Cardiac muscle cell (in vitro differentiated cells and primary cell): Measurements from ENCODE around the genes TAB3 and H2AL3.

DNA sequence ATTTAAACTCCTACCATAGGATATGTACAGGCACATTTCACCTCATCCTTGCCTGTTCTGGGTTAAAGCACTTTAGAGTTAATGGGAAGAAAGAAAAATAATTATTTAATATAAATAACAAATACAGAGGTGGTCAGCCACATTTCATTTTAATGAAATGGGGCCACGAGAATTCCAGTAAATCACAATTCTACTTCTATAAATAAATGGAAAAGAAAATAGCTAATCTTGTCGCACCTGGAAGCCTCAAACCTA lies 176.8 kb downstream of the IL1RAPL1 start:
- RAMPAGE, long total RNA: no peak
- RRBS: no CpG with 5 or more reads among the region's 2 CpGs

GRCh38 chrX:30574156-30574695 lies 3.3 kb downstream of the TASL start:
- RAMPAGE, long total RNA: no peak
- RRBS: no CpG with 5 or more reads among the region's 4 CpGs

DNA sequence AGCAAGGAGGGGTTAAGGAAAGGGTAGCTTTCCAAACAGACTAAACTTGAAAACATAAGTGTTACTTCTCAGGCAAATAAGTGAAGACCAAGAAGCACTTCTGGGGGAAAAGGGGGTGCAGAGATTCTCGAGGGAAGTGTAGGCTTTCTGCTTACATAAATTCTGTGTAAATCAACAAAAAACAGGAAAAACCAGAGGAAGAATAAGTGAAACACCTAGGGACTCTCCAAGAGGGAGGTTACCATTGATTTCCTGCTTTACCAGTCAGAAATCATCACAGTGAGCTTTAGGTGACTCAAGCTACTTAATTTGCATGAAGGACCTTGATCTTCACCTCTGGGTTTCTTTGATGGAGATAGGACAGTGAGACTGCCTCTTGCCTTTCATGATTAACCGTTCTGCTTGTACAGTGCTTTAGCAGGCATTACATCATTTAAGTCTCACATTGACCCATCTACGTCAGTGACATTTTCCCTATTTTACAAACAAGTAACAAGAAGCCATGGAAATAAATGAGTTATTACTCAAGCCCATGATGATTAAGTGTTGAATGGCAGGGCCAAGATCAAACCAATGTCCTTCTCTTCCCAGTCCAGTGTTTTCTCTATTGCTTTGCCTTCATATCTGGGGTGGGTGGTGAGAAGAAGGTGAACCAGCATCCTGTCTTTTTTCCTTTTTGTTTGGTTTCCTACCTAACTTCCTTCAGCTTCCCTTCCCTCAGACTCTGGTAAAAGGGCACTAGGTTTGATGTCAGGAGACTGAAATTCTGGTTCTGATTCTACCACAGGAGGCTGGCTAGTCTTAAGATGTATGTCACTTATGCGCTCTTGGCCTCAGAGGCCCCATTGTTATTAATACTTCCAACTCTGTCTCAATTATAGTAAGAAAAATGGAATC lies 3.3 kb upstream of the GK start:
- RAMPAGE, long total RNA: no peak
- RRBS: no CpG with 5 or more reads among the region's 4 CpGs

DNA sequence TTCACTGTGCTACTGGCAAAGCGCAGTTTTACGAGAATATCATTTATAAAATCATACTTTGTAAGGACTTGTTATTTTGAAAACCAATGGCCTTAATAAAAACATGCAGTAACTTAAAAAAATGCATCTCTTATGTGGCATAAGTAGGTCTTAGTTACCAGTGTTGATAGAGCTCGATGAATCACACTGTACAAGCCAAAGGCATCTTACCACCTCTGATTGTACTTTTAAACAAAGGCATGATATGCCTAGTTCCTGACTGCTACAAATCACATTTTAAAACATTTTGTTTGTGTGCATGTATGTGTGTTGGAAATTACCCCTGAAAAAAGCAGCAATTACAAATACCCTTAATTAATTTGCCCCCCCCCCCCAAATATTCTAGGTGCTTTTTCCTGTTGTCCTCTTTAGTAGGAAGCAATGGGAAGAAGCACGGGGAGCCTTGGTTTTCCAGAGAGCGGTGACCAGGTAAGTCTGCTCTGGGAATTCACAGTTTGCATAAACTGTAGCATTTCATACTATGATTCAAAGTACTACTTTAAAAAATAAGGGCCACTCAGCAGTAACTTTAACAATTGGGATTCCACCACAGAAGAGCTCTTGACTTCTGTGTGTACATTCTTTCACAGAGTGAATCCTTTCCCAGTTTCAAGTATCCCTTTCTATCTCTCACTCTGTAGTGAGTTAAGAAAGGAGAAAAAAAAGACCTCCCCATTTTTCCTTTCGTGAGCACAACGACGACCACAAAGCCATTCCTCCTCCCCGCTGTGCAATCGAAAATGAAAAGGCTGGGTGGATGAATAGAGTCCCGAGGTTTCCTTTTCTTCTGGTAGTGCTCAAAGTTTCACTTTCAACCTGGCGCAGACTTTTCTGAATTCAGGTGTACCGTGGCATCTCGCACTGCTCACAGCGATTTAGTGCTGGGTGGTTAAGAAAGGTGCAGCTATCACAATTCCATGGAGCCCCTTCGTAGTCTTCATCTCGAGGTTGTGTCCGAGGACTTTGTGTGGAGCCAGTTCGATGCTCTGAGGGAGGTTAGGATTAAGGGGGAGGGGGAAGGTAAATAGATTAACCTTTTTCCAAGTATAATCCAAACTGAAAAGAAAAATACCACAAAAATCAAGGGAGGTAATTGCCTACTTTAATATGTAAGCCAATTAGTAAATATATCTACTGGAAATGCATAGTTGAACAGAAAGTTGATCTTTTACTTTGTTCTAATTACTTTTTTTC lies 58.1 kb downstream of the TAB3 start:
- RAMPAGE, long total RNA: no peak
- RRBS: no CpG with 5 or more reads among the region's 19 CpGs

GRCh38 chrX:30888729-30889790 lies at the start of gene TAB3:
TAB3 (minus strand) TSS chrX:30889254.
- RAMPAGE, long total RNA: no peak
- RRBS: 9% methylated on average over 50 of the region's 100 CpGs

- RAMPAGE, long total RNA: no peak
- RRBS: no CpG with 5 or more reads among the region's 7 CpGs
Observed at GRCh38 chrX:31265421-31265873, 193.6 kb upstream of the FTHL17 start.

DNA sequence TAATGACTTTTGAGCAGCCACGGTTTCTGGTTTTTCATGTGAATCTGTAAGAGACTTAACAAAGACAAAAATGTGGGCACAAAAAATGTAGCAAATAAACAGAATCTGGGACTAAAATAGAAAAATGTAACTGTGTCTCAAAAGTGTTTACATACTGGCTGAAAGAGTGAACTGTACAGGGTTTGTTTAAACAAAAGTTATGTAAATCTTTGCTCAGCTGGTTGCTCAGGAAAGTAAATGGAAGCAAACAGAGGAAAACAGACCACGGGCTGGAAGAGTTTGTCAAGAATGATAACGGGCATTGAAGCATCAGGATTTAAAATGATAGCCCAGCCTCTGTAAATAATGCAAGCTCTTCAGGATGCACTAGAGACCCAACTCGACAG lies 921.8 kb upstream of the FTHL17 start:
- RAMPAGE, long total RNA: no peak
- RRBS: no CpG with 5 or more reads among the region's 4 CpGs

DNA sequence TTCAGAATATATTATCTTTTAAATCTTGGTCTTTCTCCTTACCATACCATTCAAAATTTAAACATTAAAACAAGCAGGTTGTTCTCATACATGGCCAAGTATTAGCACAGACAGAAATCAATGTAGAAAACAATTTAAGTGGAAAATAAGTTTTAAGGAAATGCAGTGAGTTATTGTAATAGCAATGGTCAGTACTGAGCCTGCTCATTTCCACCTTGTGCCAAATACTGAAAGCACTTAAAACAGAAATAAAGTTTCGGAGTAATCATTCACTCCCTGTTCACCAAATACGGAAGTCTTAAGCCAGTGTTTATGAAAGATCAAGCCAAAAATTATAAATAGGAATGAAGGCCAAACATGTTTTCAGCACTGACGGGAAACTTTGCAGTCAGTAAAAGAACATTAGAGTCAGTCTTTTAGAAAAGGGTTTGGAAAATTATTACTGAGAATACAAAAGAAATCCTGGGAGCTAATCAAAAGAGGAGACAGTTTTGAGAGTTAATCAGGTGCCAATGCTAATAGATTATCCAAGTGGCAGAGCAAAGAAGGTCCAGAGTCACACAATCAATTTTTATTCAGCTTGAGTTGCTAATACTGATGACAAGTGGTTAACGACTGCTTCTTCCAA lies 178.6 kb downstream of the DMD start:
- RAMPAGE, long total RNA: no peak
- RRBS: no CpG with 5 or more reads among the region's 4 CpGs

GRCh38 chrX:35439875-35440130 lies 358.3 kb upstream of the MAGEB16 start:
- RAMPAGE, long total RNA: no peak
- RRBS: no CpG with 5 or more reads among the region's 3 CpGs

DNA sequence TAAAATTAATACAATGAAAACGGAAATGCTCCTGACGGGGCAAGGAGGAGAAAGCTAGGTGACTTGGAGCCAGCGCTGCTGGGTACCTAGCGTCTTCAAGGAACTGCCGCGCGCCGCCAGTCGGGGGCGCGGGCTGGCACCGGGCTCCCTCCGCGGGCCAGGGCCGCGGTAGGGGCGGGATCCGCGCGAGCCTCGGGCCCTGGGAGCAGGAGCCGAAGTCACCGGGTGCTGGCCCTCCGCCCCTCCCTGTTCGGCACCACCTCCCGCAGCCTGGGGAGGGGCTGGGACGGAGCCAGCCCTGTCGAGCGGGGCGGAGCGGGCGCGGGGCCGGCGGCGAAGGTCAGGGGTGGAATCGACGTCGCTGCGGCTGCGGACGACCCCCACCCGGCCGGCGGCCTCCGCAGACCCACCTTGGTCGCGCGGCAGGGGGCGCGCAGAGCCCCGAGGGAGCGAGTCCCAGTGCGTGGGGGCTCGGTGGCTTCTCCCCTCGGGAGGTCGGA lies 50.8 kb upstream of the FAM47C start:
- RAMPAGE, long total RNA: no peak
- RRBS: 9% methylated on average over 22 of the region's 57 CpGs

DNA sequence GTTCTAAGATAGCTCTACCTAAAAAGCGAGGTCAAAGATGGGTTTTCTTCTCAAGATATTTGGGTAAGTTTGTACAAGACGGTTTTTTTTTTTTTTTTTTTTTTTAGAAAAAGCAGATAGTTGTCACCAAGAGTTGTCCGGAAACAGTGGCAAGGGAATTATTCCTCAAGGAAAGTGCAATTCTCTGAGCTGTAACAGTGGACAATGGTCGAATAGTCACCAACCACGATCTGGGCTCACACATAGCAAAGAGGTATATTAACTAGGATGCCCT lies 650 bp upstream of the PRRG1 start:
- RAMPAGE, long total RNA: no peak
- RRBS: no CpG with 5 or more reads among the region's 5 CpGs

GRCh38 chrX:37817545-37817984 lies 29.8 kb downstream of the DYNLT3 start:
- RAMPAGE, long total RNA: no peak
- RRBS: no CpG with 5 or more reads among the region's 3 CpGs

- RAMPAGE, long total RNA: no peak
- RRBS: no CpG with 5 or more reads among the region's 2 CpGs
Observed at GRCh38 chrX:37993976-37994410, at the start of gene H2AL3. H2AL3 (plus strand) TSS chrX:37994272.

DNA sequence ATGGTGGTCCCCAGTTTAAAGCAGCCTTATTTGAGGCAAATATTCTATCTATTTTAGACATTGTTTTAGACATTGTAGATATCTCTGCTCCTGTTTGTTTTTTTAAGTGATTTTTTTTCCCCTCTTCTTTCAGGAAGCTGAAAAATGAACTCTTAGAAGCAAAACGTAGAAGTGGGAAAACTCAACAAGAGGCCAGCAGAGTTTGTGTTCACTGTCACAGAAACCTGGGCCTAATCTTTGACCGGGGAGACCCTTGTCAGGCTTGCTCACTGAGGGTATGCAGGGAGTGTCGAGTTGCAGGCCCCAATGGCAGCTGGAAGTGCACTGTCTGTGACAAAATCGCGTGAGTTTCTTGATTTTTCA lies 47.7 kb downstream of the SYTL5 start:
- RAMPAGE, long total RNA: no peak
- RRBS: no CpG with 5 or more reads among the region's 5 CpGs

- RAMPAGE, long total RNA: no peak
- RRBS: no CpG with 5 or more reads among the region's 14 CpGs
Observed at GRCh38 chrX:38219928-38220371, 721 bp downstream of the SRPX start.

DNA sequence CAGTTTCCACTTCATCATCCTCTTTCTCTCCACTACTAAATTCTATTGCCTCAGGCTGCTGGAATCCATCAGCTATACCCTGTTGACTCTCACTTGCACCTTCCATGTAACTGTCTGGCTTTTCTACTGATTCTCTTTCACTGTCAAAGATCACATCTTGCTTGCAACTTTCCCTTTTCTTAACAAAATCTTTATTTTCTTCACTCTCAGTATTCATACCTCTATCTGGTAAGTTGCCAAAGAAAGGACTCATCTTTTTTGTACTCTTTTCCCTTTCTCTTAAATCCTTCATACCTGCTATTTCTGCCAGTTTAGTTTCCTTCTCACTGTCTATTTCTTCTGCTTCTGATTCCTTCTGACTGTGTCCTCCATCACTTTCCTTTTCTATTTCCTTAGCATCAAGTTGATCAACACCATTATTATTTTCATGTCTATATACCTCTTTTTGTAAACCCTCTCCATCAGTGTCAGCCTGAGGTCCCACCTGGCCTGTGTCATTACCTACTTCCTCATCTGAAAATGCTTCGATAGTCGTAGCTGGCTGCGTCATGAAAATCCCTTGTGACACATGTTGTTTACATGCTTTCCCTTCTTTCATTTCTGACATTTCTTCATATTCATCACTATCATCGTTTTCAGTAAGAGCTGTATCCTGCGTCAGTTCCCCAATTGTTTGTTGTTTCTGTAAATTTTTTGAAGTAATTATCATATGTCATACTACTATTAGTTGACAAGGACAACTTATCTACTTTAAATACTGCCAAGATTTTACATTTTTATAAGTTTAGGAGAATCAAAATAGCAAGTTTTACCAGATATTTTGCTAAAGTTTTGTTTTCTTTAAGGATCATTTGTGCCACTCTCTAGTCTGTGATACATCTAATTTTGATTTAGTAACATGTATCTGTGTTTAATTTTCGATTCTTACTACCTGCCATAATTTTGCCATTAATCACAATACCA lies 39.7 kb downstream of the RPGR start:
- RAMPAGE, long total RNA: no peak
- RRBS: no CpG with 5 or more reads among the region's 6 CpGs

GRCh38 chrX:38562343-38562862 lies 1.1 kb downstream of the TSPAN7 start:
- RAMPAGE, long total RNA: no peak
- RRBS: no CpG with 5 or more reads among the region's 21 CpGs

- RAMPAGE, long total RNA: no peak
- RRBS: no CpG with 5 or more reads among the region's 5 CpGs
Observed at GRCh38 chrX:38637301-38637813, 76.0 kb downstream of the TSPAN7 start.

GRCh38 chrX:38850819-38851230 lies 49.6 kb downstream of the MID1IP1 start:
- RAMPAGE, long total RNA: no peak
- RRBS: no CpG with 5 or more reads among the region's 2 CpGs

DNA sequence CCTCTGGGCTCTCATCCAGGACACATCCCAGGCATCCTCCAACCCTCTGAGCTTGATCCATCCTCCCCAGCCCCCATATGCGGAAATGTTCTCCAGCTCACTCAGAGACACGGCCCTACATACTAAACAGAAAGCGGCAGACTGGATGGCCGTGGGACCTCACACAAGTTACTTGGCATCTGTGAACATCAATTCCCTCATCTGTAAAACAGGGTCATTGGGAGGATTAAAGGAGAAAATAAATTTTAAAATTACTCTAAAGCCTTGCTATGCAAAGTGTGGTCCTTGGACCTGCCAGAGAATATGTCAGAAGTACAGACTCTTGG lies 626.9 kb downstream of the BCOR start:
- RAMPAGE, long total RNA: no peak
- RRBS: no CpG with 5 or more reads among the region's 4 CpGs